Fibroblast of the aortic adventitia (primary cell): ENCODE data around the gene TAFA4.

DNA sequence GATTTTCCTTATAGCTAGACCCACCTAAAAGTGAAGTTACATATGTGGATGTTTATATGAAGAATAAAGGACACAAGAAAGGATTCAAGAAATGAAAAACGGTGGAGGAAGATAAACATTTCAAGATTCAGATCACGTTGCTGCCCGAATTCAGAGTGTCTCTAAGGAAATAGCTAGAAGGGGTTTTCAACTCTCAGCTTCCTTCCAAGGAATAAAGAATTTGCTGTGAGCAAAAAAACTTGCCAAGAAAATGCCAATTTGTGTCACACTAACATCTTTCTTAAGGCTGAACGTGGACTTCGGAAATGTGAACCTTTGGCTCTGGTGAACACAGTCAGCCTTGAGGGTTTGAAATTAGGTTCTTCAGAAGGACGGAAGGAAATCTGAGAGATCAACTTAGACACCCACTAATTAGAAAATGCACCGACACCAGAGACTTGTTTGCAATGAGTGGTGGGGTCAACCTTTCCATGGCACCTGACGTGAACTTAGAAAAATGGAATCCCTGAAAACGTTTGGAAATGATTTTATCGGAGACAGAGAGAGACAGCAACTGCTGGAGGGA lies 269.2 kb upstream of the ADAMTS9 start:
- CAGE, long polyA plus RNA = no peak

GRCh38 chr3:65356309-65357371 lies 668.8 kb upstream of the ADAMTS9 start:
- CAGE, long polyA plus RNA = no peak

GRCh38 chr3:65596566-65596958 lies 442.2 kb downstream of the MAGI1 start:
- CAGE, long polyA plus RNA = no peak

- CAGE, long polyA plus RNA = no peak
These were observed 262.2 kb downstream of the MAGI1 start for GRCh38 chr3:65776204-65777234.

DNA sequence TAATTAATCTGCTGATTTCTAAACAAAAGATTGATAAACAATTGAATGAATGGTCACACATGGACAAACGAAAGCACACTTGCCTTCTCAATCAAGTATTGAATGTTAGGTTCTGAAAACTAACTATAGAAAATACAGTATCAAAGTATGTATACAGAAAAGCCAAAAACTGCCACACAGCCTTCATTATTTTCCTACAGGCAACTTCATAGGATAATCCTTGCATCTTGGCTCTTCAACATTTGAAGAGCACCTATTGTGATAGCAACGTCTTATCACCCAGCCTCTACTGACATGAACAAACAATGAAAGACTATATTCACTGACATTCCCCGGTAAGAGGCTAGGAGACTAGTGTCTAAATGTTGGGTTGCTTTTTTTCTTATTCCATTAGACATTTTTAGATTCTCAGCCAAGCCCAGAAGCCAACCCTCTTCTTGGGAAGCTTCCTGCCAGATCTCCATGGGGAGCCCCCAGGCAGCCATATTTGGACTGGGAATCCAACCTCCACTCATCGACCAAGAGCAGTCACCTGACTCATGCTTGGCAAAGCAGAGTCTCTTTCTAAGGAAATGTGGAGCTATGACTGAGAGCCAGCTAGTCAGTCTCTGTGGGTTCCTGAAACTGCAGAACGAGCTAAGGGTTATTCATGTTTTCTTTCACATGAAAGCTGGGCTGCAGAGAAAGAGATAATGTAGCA lies 227.6 kb downstream of the MAGI1 start:
- CAGE, long polyA plus RNA = no peak

DNA sequence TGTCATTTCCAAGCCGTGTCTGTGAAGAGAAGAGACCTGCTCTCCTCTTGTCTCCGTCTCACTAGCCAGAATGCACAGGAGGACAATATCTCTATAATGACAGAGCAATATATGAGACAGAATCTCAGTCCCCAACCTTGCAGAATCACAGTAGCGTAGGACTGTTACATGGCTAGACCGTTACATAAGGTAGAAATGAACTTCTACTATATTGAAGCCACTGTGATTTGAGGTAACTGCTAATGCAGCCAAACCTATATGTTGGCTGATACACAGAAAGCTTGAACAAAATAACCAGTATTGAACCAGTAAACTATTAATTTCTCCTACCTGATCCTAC lies 152.2 kb downstream of the MAGI1 start:
- CAGE, long polyA plus RNA = no peak

- CAGE, long polyA plus RNA = no peak
These were observed 85.3 kb downstream of the MAGI1 start for GRCh38 chr3:65952986-65954264.

DNA sequence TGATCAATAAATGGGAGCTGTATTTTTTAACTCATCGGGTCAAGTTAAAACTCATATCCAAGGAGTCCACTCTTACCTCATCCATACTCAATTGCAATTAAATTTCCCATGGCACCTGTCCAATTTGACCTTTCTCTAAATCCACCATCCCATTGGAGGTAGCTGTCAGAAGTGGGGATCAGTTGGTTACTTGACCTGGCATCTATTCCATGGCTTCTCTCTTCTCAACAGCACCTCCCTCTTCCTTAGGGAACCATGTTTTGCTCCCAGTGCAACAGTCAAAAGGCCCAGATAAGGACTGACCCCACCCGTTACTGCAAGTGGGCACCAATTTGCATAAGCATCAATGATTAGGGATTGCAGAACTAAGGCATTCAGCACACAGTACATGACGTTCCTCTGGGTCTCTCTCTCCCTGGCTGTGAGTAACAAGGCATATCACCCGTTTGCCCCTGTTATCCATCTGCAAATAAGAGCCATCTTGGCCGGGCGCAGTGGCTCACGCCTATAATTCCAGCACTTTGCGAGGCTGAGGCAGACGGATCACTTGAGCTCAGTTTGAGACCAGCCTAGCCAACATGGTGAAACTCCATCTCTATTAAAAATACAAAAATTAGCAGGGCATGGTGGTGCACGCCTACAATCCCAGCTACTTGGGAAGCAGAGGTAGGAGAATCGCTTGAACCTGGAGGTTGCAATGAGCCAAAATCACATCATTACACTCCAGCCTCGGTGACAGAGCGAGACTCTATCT lies 18.9 kb downstream of the MAGI1 start:
- CAGE, long polyA plus RNA = no peak

DNA sequence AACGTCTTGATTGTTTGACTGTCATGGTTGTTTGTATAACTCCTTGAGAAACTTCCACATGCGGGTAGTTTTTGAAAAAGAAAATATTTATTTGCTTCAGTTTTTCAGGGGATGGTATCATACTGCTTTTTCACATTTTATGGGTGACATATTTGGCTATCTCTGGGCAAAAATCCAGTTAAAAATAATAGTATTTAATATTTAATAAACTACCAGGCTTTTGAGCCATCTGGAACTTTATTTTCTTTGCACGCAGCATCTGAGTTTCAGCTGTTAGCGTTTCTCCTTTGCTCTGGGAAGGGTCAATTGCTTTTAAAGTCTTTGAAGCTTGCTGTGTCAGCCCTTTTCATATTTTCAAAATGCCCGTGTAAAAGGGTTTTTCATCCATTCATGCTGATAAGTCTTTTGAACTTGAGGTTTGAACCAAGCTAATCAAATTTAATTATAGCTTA lies 79.0 kb downstream of the SLC25A26 start:
- CAGE, long polyA plus RNA = no peak

DNA sequence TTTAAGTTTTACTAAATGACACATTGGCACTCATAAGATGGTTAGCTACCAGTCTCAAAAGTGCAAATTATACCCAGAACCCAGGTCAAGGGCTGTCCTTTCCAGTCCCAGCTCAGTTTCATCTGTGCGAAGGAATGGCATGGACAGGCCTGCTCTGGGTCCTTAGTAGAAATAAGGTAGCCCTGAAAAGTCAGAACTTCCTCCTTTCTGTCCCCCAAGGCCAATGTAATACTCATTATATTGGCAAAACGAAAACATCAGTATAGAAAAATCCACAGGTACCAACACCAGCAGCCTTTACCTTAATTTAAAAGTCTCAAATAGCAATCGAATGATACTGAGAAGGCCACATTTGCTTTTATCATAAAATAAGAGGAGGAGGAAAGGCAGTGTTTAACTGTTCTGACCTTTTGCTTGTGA lies 121.7 kb downstream of the LRIG1 start:
- CAGE, long polyA plus RNA = no peak

DNA sequence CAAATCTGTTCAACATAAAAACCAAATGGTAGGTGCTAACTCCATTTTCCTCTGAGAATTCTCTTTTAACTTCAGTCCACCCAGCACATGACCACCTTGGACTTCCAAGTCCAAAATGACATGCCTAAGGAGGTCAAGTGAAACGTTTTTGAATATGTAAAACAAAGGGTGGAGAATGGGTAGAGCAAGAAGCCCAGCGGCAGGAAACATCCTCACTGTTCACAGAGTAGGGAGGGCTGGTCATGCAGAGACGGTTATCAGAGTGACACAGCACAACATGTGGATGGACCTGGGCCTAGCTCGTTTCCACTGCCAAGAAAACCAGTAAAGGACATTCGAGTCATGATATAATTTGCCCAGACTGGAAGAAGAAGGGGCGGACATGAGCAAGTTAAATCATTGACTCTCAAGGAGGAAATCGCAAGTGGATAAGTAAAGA lies 89.4 kb downstream of the LRIG1 start:
- CAGE, long polyA plus RNA = no peak

DNA sequence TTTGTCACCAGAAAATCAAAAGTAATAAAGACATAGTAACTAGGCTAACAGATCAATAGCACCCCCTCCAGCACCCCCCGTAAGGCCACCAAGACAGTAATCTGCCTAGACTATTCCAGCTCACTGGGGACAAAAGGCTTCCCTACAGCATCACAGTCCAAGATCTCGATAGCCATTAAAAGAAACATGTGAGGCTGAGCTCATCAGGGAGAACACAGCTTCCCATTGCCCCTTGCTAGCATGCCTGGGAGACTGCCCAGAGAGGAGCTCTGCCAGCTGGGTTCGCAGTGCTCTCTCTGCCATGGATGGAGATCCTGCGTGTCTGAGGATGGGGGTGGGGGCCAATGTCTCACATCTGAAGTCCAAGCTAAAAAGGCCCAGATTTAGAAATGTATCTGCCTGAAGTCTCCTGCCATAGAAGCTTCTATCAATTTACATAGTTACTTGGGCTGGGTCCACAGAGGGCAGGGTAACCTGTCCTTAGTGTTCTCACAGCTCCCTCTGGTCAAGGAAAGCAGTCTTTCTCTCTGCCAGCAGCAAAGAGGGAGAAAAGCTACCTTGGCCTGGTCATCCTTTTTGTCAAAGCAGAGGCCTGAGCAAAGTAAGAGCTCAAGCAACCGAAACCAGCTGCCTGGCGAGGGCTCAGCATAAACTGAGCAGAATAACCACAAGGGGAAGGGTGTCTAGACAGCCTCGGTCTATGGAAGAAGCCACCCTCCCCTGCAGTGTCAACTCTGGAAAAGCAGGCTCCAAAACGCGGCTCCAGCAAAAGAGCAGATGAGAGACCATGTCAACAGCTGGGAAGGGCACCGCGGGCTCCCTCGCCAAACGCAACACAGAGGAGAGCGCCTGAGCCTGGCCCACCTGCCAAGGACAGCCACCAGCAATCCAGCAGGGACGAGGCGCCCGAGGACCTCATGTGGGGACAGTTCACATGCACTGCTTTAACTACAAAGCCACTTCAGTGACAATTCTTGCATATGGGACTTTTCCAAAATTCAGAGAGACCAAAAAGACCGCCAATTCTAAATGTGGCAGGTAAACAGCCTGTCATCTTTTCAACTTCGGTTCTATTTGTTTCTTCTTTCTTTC lies 17.5 kb downstream of the LRIG1 start:
- CAGE, long polyA plus RNA = no peak

DNA sequence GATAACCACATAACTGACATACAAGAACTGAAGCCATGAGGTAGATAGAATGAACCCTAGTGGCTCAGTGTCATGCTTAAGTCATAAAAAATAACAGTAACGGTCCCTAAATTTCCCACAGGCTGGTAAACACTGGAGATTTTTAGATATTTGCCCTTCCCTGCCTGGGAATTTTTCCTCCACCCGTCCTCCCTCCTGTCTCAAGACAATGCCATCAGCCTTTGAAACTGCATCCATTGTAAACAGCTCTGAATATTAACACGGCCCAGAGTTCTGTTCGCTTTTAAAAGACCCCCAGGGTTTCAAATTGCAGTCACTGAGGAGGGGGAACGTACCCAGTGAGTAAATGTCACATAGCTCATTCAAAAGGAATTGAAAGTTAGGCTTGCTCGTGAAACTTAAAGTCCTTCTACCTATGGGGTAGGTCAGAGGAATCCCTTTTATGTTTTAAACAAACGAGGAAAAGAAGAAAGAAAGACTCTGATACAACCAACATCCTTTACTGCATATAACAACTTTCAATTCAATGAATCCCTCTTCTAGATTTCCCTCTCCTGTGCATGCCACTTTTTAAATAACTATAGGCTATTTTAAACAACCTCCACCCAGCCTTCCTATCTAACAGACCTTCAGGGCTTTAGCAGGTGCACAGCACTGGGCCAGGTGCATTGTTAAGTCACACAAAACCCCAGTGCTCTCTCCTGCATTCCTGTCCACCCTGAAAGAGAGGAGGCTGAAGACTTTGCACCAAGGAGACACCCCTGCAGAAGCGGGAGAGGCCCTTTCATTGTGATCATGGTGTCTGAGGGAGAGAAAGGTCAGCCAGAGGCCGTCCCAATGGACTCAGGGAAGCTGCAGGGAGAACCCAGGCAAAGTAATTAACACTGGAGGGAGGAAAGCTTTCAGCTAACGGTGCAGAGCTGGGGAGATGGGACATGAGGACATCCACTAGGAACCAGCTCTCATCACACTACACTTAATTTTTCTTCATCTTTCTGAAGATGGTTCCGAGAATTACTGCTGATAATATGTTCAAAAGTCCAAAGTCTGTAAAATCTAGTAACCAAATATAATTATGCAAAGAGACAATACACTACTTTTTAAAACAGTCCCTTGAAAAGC lies 5.4 kb downstream of the LRIG1 start:
- CAGE, long polyA plus RNA = no peak

DNA sequence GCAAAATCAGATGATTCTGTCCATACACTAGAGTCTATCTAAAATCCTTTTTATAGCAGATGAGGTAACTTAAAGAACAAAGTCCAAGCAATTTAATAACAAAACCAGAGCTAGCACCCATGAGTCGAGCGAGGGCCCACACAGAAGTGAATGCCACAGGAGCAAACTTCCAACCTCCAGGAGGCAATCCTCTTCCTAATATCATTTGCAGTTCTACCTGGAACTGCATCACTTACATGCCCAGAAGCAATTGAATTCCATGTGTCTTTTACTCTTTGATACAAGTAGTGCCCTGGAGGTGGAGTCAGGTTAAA lies 35.4 kb upstream of the KBTBD8 start:
- CAGE, long polyA plus RNA = no peak

GRCh38 chr3:67648124-67648681 lies 6.2 kb downstream of the SUCLG2 start:
- CAGE, long polyA plus RNA = no peak

DNA sequence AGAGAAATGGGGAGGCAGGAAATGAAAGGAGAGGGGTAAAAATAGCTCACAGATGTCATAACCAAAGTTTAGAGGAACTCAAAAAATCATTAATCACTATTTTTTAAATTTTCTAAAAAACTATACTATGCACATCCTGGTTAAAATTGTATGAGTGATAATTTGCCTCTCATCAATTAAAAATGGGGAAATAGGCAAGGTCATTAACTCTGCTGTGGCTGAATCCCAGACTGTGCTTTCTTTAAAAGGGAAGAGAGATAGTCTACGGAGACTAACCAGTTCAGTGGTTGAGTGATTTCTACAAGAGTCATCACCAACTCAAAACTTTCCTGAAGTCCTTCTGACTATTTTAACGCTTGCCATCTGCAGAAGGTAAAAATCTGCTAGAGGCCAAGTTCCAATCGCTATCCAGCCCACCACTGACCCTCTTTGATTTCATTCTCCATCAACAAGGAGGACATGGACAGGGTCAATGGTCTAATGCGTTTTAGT lies 948 bp downstream of the SUCLG2 start:
- CAGE, long polyA plus RNA = no peak

- CAGE, long polyA plus RNA = no peak
These were observed at the start of gene TAFA4 for GRCh38 chr3:68932255-68933076. TAFA4 (minus strand) TSS chr3:68932547.

GRCh38 chr3:69081488-69081932 lies 1.3 kb upstream of the UBA3 start:
- CAGE, long polyA plus RNA = no peak

GRCh38 chr3:69119108-69119733 lies 3.2 kb downstream of the LMOD3 start:
- CAGE, long polyA plus RNA = no peak

DNA sequence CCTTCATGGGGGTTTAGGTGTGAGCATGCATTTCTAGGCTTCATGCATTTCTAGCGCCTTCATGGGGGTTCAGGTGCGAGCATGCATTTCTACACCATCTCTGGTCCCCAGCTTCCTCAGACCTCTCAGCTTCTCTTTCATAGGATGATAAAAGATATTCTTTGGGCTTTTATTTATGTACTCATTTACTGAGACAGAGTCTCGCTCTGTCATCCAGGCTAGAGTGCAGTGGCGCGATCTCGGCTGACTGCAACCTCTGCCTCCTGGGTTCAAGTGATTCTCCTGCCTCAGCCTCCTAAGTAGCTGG lies 115.1 kb upstream of the LMOD3 start:
- CAGE, long polyA plus RNA = no peak